Measurements from ENCODE around the gene LPCAT3.

- RRBS, result no CpG with 5 or more reads among the region's 23 CpGs
CAGE:
- cytosol, long polyA plus RNA, result no peak
- long polyA plus RNA, result no peak
- nucleus, long polyA plus RNA, result no peak
Measured at GRCh38 chr12:6884496-6885117, 11.5 kb upstream of the SPSB2 start.

GRCh38 chr12:6962132-6962531 lies 8.3 kb downstream of the PHB2 start:
- RRBS, result 0% methylated on average over 2 of the region's 13 CpGs
CAGE:
- cytosol, long polyA plus RNA, result no peak
- long polyA plus RNA, result no peak
- nucleus, long polyA plus RNA, result no peak

DNA sequence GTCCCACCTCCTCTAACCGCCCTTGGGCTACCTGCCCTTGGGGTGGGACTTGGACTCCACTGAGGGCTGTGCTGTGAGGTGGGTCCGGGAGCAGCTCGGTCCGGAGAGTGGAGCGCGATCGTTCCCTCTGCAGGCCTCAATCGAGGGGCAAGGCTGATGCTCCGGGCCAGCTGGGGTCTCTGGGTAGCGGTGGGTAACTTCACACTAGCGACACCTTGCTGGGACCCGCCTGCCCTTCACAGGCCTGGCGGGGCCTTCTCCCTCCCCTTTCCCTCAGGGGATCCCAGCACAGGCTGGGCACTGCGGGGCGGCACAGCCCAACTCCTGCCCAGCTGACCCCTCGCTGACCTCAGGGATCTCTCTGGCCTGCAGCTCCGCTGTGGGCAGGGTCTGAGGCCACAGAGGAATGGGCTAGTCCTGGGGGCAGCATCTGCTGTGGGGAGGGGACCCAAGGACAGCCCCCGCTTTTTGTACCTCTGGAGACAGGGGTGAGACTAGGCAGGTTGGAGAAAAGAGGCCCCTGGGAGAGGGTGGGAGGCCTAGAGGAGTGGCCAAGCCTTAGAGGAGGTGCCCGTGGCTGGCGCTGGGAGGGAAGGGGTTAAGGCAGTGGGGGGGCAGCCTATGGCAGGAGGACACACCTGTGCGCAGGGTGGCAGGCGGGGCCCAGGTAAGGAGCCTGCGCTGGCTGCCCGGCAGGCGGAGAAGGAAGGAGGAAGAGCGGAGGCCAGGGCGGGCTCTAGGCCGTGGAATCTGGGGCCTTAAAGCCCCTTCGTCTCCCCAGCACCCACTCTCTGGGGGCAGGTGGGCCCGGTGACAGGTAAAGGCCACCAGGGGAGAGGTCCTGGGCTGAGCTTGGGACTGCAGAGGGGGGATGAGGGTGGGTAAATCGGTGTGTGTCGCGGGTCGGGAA lies 7.7 kb downstream of the PHB2 start:
- RRBS, result 7% methylated on average over 7 of the region's 34 CpGs
CAGE:
- cytosol, long polyA plus RNA, result start-site peak on the plus strand centred at position 698 of the sequence, 9 bp wide, 20 reads
- long polyA plus RNA, result start-site peak on the plus strand centred at position 697 of the sequence, 11 bp wide, 8 and 12 reads in 2 replicates
- nucleus, long polyA plus RNA, result no peak

DNA sequence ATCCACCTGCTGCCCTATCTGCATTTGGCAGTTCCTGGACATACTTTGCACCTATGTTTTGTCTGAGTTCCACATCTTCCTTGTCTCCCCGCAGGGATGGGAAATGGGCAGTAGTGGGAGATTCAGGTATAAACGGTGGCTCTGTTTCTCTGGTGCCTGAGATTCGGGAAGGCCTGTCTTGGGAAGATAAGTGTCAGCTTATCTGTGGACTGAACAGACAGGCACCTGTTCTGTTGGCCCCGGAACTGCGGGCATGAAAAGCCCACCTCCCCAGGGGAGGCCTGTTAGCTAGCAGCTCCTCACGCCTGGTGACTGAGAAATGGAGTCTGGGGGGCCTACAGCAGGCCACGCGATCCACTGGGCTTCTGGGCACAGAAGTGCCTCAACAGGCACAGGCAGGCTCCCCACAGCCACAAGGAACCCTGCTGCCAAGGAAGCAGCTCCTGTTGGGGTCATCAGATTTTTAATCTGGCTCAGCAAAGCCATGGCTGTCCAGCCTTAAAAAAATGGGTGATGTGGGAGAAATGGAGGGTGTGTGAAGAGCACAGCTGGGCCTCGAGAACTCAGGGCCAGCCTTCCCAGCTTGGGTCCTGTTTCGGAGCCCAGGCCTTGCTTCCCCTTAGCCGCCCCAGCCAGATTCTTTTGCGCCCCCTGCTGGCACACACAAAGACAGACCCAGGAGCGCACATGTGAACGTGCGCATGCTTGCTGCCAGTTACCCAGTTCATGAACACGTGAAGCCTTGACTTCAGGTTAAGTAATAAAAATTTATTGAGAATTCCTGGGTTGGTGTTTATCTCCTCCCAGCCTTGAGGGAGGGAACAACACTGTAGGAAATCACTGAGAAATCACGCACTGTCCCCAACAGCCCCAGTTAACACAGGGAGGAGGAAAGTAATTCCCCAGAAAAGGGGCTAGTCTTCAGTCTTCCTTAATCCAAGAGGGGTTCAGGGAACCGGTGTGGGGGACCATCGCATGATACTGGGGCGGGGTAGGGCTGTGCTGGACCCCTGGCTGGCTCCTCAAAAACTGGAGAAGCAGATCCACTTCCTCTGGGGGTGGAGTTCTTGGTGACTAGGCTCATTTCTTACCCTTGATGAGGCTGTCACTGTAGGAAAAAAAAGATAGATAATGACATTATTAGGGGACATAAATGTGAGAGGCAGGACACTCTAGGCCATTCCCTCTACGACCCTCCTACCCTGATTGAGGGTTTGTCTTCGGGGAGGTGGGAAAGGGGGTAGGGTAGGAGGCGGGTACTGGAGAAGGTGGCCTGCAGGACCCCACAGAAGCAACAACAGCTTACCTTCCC lies 5.4 kb downstream of the PHB2 start:
- RRBS, result no CpG with 5 or more reads among the region's 23 CpGs
CAGE:
- cytosol, long polyA plus RNA, result start-site peak on the minus strand centred at position 793 of the sequence, 23 bp wide, 301 reads
- long polyA plus RNA, result start-site peak on the minus strand centred at position 794 of the sequence, 24 bp wide, 649 and 448 reads in 2 replicates
- nucleus, long polyA plus RNA, result start-site peak on the minus strand centred at position 793 of the sequence, 25 bp wide, 322 reads

GRCh38 chr12:6974735-6975362 lies 4.1 kb downstream of the EMG1 start:
- RRBS, result no CpG with 5 or more reads among the region's 5 CpGs
CAGE:
- cytosol, long polyA plus RNA, result no peak
- long polyA plus RNA, result no peak
- nucleus, long polyA plus RNA, result no peak

DNA sequence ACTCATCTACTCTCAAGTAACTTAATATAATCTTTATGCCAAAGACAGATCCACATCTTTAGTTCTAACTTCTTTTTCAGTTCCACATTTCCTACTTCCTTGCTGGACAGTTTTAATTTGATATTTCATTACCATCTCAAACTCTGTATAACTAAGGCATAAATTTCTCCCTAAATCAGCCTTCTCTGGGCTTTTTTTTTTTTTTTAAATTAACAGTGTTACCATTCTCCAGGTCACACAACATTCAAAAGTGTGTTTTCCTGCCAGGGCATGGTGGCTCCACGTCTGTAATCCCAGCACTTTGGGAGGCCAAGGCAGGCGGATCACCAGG lies 23.4 kb downstream of the LPCAT3 start:
- RRBS, result no CpG with 5 or more reads among the region's 2 CpGs
CAGE:
- cytosol, long polyA plus RNA, result no peak
- long polyA plus RNA, result no peak
- nucleus, long polyA plus RNA, result no peak

DNA sequence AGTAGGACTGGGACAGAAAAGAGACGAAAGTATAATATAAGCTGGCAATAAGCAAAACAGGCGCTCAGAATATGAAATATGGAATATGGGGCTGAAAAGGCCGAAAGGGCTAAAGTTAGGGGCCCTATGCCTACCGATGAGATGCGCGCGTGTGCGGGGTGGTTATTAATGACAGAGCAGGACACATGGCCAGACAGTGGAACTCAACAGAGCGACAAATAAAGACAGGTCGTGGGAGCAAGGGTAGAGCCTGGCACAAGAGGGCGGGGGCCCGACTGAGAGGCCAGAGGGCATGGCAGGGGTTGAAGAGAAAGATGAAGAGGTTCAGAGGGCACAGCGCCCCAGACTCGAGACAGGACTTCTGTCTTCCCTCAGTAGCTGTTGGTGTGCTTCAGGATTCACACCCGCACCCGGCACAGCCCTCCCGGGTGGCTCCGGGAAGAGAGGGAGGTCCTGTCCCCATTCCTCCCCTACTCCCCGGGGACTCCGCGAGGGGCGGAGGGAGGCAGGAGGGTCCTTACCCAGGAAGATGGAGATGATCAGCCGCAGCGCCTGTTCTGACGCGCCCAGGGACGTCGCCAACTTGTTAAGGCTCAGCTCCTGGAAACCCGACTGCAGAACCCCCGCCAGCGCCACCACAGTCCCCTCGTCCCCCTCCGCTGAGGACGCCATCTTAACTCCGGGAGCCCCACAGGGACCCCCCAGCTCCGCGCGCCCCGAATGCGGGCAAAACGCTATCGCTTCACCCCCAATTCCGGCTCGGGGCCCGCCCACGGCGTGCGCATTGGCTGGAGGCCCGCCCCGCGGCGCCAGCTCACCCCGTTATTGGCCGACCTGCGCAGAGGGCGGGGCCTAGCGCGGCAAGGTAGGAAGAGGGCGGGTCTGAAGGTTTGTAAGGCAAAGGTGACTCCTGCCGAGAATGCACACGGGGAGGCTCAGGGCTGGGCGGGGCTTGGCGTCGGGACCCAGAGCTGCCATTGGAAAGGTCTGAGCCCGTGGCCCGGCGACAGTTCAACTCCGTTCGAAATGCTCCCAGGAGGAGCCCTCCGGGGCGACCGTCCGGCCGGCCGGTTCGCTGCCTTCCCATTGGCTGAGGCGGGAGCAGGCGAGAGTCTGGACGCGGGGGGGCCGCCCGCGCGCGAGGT lies at the start of gene LPCAT3:
LPCAT3 (minus strand) TSS at position 724 of the 1,145 bp plus-strand sequence.
- RRBS, result 1% methylated on average over 21 of the region's 85 CpGs
CAGE:
- cytosol, long polyA plus RNA, result start-site peak on the minus strand centred at position 718 of the sequence, 87 bp wide, 2,834 reads
- long polyA plus RNA, result start-site peak on the minus strand centred at position 718 of the sequence, 77 bp wide, 2,016 and 1,659 reads in 2 replicates
- nucleus, long polyA plus RNA, result start-site peak on the minus strand centred at position 725 of the sequence, 73 bp wide, 1,425 reads

GRCh38 chr12:7038001-7038646 lies 19.8 kb upstream of the LPCAT3 start:
- RRBS, result no CpG with 5 or more reads among the region's 23 CpGs
CAGE:
- cytosol, long polyA plus RNA, result no peak
- long polyA plus RNA, result no peak
- nucleus, long polyA plus RNA, result no peak

DNA sequence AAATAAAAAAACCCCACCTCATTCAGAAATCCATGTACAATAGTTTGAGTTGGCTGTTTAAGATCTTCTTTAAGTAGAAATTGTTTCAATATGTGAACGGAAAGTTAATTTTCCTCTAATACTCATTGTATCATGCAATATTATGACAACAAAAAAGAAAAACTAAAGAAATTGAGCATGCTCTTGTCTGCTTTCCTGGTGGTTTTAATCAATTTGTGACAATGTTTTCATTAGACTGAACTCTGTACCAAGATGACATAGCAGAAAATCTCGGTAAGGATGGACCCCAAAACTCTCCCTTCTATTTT lies 11.1 kb downstream of the C1S start:
- RRBS, result no CpG with 5 or more reads among the region's 2 CpGs
CAGE:
- cytosol, long polyA plus RNA, result no peak
- long polyA plus RNA, result no peak
- nucleus, long polyA plus RNA, result no peak

DNA sequence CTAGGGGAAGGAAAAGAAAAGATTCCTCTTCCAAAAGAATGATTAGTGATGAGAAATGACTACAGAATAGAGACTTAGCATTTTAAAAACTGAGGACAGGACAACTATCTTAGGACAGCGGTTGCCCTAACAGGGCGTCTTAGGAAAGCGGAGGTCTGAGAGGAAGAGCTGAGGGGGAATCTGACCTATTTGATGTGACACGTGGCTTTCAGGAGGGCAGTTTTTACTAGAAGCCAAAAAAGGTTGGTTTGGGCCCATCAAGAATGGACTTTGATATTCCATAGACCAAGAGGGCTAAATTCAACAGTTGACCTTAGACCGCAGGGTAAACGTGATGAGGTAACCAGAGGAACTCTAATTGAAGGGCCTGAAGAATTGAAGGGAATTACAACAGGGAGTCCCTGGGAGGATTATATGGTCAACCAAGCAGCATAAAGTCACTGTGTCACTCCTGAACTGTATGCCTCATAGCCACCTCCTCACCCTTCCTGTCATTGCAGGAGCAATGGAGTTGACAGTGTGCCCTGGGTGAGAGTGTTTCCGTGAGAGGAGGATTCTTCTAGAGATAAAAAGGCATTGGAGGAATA lies 11.5 kb downstream of the C1S start:
- RRBS, result no CpG with 5 or more reads among the region's 7 CpGs
CAGE:
- cytosol, long polyA plus RNA, result no peak
- long polyA plus RNA, result no peak
- nucleus, long polyA plus RNA, result no peak

DNA sequence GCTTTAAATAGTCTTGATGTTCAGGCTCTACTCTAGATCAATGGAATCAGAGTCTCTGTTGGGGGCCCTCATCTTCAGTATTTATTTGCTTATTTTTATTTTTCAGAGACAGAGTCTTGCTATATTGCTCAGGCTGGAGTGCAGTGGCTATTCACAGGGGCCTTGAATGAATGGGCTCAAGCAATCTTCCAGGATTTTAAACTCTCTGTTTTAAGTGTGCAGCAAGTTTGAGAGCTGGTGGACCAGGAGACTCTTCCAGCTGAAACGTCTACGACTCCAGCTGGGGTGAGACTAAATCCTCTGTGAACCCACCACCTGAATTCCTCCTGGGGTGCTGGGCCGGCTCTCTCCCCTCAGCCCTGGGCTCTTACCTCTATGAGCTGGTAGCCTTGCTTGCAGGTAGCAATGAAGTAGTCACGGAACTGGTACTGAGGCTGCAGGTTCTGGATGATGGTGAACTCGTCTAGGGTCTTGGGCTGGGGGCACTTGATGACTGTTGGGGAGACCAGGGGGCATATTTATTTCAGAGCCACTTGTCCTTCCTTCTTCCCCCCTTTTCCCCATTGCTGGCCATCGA lies 3.9 kb downstream of the C1R start:
- RRBS, result no CpG with 5 or more reads among the region's 6 CpGs
CAGE:
- cytosol, long polyA plus RNA, result no peak
- long polyA plus RNA, result no peak
- nucleus, long polyA plus RNA, result no peak

GRCh38 chr12:7117918-7118889 lies 9.2 kb upstream of the C1RL start:
- RRBS, result no CpG with 5 or more reads among the region's 17 CpGs
CAGE:
- cytosol, long polyA plus RNA, result no peak
- long polyA plus RNA, result no peak
- nucleus, long polyA plus RNA, result no peak

GRCh38 chr12:7130564-7130845 lies 334 bp downstream of the CLSTN3 start:
- RRBS, result no CpG with 5 or more reads among the region's 14 CpGs
CAGE:
- cytosol, long polyA plus RNA, result no peak
- long polyA plus RNA, result no peak
- nucleus, long polyA plus RNA, result no peak

DNA sequence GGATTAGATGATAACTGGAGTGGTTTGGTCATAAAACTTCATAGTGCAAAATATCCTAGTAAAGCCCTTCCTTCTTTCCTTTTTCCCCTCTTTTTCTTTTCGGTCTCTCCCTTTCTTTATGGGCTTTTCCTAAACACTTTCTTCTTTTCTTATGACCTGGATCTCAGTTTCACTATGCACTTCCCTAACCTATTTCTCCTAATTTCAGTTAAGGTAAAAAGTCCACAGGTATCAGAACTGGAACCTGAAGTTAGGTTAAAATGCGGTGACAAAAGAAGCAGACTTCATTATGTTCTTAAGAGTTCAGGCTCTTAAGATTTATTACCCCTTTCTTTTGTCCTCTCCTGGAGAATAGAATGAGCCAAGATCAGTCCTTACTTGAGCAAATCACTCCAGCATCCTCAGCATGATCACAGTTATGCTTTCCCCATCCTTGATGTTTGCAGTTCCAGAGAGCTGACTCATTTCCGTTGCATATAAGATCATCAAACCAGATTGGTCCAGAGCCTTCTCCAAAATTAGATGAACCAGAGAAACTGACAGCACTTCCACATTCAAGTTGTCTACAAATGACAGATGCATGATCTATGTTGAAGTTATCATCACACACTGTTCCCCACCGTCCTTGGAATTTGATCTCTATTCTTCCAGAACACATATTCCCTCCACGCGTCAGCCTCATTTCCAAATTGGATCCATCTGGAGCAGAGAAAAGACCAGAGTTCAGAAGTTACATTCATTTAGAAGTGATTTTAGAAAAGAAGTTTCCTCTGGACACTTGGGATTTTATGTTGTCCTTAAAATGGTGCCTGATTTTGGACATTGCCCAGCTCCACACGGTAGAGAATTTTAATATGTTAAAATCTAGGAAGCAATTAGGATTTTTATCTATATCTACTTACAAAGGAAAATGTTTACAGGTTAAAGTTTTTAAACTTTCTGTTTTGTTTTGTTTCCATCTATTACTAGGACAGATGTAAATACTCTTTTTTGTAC lies 4.8 kb downstream of the CD163 start:
- RRBS, result no CpG with 5 or more reads among the region's 7 CpGs
CAGE:
- cytosol, long polyA plus RNA, result no peak
- long polyA plus RNA, result no peak
- nucleus, long polyA plus RNA, result no peak

GRCh38 chr12:7542741-7543383 lies 39.3 kb upstream of the CD163 start:
- RRBS, result no CpG with 5 or more reads among the region's 1 CpG
CAGE:
- cytosol, long polyA plus RNA, result no peak
- long polyA plus RNA, result no peak
- nucleus, long polyA plus RNA, result no peak

GRCh38 chr12:7639749-7641033 lies 25.5 kb downstream of the APOBEC1 start:
- RRBS, result 64% methylated on average over 4 of the region's 76 CpGs
CAGE:
- cytosol, long polyA plus RNA, result no peak
- long polyA plus RNA, result no peak
- nucleus, long polyA plus RNA, result no peak

- RRBS, result no CpG with 5 or more reads among the region's 16 CpGs
CAGE:
- cytosol, long polyA plus RNA, result no peak
- long polyA plus RNA, result no peak
- nucleus, long polyA plus RNA, result no peak
Measured at GRCh38 chr12:7921648-7922549, 14.1 kb downstream of the SLC2A3 start.

DNA sequence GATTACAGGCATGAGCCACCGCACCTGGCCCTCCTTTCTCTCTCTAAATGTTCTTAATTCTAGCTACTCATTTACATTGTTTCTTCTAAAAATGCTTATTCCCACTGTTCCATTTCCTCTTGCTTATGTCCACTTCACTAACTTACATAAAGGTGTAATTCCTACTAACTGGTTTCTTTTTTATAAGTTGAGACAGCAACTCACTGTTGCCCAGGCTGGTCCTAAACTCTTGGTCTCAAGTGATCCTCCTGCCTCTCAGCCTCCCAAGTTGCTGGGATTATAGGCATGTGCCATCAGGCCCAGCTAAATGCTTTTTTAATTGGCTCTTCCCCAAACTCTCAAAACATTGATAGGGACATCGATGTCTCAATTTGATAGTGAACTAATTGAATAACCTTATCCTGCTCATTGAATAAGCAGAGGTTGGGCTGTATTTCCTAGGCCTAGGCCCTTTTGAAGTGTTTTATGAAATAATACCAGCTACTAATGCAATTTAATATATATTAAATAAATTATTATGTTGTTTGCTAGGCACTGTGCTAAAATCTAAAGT lies 9.6 kb downstream of the SLC2A3 start:
- RRBS, result no CpG with 5 or more reads among the region's 2 CpGs
CAGE:
- cytosol, long polyA plus RNA, result no peak
- long polyA plus RNA, result no peak
- nucleus, long polyA plus RNA, result no peak

DNA sequence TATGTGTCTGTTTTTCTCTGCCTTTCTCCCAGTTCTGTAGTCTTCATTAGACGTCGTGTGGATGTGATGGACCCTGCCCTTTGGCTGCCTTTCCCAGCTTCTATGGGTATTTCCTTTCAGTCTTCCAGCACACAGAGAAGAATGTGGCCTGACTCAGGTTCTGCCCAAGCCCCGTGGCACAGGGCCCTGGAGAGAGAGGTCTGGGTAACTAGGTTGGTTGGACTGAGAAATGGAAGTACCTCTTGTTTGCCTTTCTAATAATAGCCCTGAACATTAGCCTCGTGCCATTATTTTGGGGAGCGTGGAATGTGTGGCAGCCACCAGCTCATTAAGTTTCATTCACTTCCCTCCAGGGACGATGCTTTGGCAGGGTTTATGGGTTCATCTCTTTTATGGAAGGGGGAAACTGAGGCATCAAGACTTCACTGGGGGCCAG lies 3.9 kb downstream of the FOXJ2 start:
- RRBS, result no CpG with 5 or more reads among the region's 6 CpGs
CAGE:
- cytosol, long polyA plus RNA, result no peak
- long polyA plus RNA, result no peak
- nucleus, long polyA plus RNA, result no peak

- RRBS, result no CpG with 5 or more reads among the region's 2 CpGs
CAGE:
- cytosol, long polyA plus RNA, result no peak
- long polyA plus RNA, result no peak
- nucleus, long polyA plus RNA, result no peak
Measured at GRCh38 chr12:8063909-8064581, 2.1 kb downstream of the C3AR1 start.